ENCODE measurements around a stretch of chr1.

- PRO-cap, result bidirectional peak, plus-strand start at chr1:54406544, minus-strand start at chr1:54406394
Measured at GRCh38 chr1:54405767-54406689, 142.0 kb upstream of the ACOT11 start.

DNA sequence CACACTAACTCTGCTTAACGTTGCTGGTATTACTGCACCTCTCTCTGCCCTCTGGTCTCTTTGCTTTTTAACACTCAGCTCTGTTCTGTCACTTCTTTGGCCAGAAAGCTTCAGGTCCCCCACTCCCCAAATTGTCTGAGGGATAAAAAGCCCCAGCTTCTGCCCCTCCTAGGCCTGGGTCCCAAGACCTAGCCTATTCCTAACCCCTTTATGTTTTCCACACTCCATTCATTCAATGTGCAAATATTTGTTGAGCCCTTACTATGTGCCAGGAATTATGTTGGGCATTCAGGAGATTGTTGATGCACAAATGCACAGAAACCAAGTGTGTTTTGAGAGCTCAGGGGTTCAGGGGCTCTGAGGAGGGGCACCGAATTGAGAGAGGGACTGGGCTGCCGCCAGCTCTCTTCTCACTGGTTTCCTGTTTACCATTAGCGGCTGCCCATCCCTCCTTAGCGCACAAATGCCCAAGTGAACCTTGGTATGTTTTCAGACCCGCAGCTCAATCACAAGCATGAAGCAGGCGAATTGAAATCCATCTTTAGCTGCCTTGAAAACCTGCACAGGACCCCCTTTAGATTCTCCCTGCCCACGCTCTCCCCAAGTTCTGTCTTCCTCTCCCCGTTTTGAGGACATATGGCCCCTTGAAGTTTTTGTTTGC lies 61.3 kb upstream of the ACOT11 start:
- PRO-cap, result no peak

DNA sequence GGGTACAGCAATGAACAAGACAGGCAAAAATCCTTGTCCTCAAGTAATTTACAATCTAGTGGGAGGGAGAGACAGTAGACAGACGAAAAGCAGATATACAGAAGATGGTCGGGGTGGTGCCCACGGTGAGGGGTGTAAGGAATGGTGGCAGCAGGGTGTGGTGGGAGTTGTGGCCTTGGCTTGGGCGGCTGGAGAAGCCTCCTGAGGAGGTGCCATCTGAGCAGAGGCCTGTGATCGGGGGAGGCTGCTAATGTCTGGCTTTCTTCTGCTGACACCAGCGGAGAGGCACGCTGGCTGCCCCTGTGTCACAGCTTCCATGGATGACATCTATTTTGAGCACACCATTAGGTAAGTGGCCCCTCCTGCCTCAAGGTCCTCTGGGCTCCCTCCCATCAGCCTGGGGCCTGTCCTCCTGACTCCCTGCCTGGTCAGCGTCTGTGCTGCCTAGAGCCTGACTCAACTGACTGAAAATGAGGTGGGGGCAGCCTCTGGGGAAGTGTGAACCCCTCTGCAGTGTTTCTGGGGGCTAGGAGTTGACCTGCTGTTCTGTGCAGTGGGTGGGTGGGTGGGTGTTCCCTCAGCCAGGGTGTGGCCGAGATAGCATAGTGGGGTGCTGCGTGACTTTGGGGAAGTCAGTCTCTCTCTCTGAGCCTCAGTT lies 37.6 kb downstream of the FAM151A start:
- PRO-cap, result no peak

- PRO-cap, result no peak
Measured at GRCh38 chr1:54800063-54800520, 1.0 kb downstream of the TTC22 start.

- PRO-cap, result no peak
Measured at GRCh38 chr1:54852913-54853765, 33.9 kb downstream of the DHCR24 start.

DNA sequence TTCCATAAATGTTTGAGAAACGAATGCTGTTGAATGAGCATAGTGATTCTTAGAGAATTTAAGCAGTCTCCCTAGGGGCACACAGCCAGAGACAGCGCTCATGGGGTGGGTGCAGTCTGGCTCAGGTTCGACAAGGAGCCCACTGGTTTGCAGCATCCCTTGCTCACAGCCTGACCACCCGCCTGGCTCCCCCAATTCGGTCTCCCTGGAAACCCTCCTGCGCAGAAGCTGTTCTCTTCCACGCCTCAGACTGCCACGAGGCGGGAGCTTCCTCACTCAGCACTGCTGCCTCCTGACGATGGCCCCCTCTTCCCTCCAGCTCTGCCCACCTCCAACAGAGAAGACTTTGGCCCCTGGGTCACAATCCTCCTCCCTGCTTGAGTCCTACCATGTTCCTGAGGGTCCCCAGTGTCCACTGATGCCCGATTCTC lies 32.4 kb downstream of the DHCR24 start:
- PRO-cap, result no peak

DNA sequence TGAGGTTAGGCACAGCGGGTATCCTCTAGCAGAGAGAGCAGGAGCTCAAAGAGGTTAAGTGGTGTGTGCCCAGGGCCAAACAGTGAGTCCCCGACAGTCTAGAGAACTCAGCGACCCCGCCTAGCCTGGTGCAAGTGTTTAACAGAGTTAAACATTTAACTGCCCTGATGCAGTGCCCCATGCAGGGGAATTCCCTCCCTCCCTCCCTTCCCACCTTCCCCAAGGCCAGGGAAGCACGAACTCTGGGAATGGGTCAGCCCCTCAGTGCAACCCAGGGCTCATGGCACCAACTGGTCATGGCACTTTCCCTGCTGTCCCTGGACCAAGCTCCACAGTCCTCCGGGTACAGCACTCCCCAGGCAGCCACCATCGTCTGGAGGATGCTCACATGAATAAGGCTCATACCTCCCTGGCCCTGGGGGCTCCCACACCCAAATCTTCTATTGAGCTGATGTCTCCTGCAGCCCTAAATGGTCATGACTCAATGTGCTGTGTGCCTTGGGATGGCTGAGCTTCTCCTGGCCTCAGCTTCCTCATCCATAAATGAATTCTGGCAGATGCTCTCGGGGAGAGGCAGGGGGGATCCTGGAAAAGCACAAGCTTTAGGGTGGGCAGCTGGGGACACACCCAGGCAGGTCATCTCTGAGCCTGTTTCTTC lies 21.3 kb downstream of the DHCR24 start:
- PRO-cap, result no peak

DNA sequence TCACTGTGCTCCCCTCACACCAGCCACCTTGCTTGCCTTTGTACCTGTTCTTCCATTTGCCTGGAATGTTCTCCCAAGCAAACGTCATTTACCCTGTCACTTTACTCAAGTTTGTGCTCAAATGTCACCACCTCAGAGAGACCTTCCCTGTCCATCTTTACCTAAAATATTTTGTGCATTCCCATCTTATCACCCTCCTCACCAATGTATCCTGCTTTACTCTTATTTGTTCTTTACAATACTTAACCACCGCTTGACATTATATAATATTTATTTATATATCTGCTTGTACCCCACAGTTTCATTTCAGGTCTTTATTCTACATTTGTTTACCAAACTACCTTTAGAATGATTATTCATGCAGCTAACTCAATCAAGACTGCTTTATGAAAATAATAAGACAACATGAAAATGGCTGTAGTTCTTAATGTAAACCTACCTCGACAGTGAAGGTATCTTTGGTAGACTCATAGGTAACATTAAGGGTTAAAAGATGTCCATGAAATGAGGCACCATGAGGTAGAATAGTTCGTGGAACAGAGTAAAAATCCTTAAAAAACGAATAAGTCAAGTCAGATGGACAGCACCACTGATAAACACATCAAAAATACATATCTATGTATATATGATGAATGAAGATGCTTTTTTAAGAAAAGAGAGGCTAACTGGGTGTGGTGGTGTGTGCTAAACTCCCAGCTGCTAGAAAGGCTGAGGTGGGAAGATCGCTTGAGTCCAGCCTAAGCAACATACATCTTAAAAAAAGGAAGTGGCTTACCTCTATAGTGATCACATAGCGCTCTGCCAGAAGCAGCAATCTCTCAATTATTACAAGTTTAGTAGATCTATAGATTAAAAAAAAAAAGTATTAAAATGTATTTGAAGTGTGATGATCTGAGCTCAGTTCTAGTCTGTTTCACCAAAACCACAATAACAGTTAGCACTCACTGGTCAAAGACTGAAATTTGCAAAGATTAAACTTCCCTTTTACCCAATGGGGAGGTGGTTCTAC lies 76.7 kb downstream of the USP24 start:
- PRO-cap, result no peak

GRCh38 chr1:55211569-55212450 lies 3.4 kb downstream of the USP24 start:
- PRO-cap, result no peak

DNA sequence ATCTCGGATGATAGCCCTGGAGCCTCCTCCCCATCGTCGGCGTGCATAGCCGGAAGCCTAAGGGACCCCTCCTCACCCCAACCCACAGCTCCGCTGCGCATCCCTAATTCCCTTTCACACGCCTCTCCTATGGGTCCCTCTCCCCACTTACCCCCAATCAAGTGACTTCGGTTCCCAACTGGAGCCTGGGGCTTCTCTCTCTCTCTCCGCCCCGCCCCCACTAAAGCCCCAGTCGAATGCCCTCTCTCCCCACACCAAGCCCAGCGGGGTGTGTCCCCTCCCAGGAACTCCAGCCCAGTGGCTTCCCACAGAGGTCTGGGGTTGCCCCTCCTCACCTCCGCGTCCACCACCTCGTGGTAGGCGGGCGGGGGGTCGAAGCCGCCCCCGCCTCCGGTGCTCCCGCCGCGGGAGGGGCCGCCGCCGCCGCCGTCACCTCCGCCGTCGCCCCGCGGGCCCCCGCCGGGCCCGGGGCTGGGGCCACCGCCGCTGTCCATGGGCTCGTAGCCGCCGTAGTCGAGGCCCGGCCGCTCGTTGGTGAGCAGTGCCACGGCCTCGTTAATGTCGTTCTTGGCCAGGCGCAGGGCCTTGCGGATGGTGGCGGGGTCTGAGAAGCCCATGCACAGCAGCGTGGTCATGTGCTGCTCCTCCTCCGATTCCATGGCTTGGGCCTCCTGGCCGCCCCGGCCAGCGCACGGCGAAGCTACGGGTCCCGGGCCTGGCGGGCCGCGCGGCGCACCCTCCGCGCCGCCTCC lies 533 bp downstream of the USP24 start:
- PRO-cap, result bidirectional peak, plus-strand start at position 512 of the sequence, minus-strand start at position 473 of the sequence

- PRO-cap, result bidirectional peak, plus-strand start at chr1:55464251, minus-strand start at chr1:55463941
Measured at GRCh38 chr1:55463561-55464393, 248.6 kb upstream of the USP24 start.

DNA sequence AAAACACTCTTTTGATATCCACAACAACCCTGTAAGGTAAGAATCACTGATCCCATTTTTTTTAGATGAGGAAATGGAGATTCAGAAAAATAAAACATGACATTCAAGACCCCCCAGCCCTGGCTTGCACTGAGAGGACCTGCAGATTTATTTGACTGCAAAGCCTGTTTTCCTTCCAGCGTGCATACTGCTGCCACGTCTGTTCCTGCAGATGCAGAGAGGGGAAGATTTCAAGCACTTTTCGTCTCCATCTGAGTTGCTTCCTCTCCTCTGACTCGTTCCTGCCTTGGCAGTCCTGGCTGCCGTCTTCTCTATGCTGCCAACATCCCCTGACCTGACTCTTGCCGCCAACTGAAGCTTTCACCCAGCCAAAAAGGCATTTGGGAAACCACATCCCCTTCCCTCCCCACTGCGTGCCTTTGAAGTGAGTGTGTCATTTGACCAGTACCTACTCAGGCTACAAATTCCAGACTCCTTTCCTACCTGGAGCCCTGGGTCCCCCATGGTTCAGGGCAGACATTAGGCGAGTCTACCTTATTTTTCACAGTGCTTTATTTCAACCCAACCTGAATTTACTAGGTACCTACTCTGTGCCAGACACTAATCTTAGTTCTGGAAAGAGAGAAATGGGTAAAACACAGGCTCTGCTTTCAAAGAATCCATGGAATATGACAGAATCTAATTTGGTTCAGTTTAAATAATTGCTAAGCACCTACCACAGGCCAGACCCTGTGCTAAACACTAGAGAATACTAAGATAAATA lies 202.7 kb downstream of the PLPP3 start:
- PRO-cap, result no peak

DNA sequence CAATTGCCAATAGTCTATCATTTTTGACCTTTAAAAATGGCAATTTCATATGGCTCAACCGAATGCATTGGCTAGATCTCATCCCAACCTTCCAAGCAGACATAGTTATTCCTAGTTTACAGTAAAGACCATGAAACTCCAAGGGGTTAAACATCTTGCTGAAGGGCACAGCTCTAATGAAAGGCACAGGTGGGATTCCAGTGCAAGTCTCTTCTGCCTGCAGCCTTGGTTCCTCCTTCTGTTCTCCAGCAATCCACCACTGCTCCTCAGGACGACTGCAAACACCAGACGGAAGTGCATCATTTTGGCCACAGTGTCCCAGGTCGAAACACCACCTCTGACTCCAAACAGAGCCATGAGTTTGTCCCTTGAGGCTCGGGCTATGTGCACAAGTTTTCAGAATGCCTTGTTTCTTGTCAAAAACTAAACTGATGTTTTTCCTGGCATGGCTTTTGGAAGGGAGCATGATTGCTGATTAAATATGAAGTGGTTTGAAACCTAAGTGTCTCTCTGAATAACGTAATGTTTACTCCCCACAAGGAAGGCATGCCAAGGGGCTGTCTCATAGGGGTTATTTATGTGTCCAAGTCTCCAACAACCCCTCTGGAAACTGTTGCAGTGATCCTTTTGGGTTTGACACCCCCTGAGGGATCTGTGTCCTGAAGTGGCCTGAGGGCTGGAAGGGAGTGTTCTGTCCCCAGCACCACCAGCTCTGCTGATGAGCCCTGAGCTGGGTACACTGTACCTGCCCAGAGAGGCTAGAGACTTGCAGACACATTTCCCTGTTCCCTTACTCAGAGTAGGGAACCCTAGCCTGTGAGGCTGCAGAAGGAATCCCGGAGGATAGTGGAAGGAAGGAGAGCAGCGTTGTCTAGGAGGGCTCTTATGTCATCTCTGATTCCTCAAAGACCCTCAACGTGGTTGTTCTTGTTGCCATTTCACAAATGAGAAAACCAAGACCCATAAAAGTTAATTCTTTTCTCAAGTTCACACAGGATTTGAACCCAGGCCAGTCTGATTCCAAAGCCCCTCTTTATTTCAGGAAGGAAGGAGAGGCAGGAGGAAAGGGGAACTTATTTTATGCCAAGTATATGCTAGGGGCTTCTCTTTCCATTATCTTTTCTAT lies 132.7 kb downstream of the PLPP3 start:
- PRO-cap, result bidirectional peak, plus-strand start at position 356 of the sequence, minus-strand start at position 279 of the sequence; unidirectional peak, plus-strand start at position 793 of the sequence; unidirectional peak, plus-strand start at position 827 of the sequence

GRCh38 chr1:56448755-56449535 lies 130.4 kb downstream of the PLPP3 start:
- PRO-cap, result no peak

GRCh38 chr1:56452848-56453929 lies 126.2 kb downstream of the PLPP3 start:
- PRO-cap, result no peak

GRCh38 chr1:56495308-56496110 lies 83.9 kb downstream of the PLPP3 start:
- PRO-cap, result no peak

DNA sequence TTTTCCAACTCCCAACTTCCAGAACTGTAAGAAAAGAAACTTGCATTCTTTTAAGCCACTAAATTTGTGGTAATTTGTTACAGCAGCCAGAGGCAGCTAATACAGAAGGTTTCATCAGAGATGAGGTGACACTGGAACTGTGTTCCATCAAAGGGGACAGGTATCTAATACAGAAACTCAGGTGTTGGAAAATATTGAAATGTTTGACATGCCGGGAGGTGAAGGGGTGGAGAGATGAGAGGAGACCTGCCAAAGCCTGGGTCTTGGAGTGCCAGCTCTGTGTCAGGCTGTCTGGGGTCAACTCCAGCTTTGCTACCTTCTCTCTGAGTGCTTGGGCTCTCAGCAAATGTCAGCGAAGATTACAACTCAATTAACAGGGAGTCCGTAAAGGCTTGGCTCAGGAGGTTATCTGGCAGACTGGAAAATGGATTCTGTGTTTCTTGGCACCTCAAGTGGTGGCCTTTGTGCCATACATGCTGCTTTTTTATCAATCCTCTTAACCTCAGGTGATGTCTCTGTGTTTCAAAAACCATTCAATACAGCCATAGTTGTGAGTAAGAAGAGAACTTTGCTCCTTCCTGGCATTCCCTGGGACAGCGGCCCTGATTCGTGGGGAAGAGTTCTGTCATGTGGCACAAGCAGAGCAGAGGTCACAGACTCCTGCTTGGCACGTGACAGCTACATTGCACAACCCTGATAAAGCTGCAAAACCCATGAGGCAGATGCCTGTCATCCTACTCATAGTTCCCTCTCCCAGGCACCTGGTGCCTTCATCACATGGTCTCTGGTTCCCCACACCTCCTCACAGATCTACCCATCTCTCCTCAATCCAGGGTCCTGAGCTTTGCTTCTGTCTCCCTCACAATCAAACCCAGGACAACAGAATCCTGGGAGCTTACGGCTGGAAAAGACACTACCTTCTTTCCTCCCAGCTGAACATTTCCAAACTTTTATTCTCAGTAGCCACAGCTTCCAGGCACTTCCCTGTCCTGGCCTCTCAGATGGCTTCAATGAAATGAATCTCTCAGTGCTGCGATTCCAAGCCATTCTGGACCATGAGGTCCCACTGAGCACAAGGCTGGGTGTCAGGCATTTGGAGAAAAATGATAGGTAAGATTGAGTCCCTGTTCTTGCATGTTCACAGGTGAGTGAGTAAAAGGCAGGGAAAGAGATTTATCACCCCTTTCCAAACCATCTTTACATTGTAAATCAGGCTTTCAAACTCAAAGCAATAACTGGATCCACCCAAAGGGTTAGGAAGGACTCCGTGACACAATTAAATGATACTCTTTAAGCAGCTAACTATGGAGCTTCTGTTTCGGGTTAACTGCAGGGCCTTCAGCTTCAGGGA lies 70.9 kb downstream of the PLPP3 start:
- PRO-cap, result no peak

DNA sequence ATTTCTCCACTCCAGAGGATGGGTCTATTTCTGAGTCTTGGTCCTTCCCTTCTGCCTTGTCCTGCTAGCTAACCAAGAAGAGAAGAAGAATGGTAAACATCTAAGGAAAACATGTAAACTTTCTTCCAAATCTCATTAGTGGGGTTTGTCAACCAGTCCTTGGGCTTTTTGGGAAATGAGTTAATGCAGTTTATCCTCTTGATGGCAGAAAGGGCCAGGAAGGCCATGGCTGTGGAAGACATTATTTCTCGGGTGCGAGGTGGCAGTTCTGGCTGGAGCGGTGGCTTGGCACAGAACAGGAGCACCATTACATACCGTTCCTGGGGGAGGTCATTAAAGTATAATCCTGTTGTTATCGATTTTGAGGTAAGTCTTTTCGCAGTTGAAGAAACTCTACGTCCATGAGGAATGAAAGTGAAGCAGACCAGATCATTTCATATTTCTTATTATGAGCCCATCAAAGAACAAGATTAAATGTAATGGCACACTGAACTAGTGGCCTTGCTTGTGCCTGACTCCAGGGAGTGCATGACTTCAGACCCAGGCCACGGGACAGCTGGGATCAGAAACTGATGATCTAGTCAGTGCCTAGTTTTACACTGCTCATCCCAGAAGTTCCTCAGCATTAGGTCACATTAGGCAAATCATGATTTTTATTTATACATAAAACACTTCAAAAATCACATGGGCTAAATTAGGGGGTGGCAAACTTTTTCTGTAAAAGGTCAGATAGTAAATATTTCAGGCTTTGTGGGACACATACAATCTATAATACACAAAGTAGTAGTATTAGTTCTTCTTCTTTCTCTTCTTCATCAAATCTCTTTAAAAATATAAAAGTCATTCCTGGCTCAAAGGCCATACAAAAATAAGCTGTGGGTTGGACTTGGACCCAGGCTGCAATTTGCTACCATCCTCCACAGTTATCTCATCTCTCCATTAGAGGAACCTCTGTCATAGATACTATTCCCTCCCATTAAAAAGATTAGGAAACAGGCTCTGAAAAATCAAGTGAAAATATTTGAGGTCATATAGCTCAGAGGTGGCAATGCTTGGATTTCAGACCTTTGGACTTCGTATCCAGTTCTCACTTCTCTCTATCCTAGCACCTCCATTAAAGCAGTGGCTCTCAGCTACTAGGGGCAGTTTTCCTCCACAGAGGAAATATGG lies 53.5 kb downstream of the C8A start:
- PRO-cap, result no peak

- PRO-cap, result no peak
Measured at GRCh38 chr1:57860312-57860710, 436.5 kb upstream of the DAB1 start.

DNA sequence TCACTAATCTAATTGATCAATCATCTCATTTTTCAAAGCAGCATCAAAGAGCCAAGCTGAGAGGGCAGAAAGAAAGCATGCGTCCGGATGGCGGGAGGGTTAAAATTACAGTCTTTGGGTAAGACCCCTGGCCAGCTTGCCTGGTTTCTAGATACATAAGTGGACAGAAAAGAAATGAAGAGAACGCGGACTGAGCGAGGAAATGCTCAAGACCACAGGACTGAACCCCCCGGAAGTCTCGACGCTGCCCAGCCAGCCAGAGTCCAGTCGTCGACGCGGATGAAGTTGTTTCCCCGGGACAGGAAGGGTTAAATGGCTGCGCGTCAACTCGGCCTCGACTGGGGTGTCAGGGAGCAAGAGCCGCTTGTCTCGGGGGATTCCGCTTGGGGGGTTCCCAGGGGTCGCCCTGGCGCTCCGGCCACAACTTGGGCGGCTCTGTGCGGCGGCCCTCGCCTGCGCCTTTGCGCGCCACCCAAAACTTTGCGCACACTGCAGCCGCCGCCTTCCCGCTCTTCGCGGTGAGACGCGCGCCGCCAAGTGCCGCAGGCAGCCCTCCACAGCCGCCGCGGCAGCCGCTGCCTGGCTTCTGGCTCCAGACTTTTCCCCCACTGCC lies 297.0 kb downstream of the OMA1 start:
- PRO-cap, result no peak